Airway epithelial cell (primary cell): ENCODE measurements around a stretch of chr1.

- RAMPAGE, long total RNA: no peak
Observed at GRCh38 chr1:10690571-10691138, 105.8 kb downstream of the CASZ1 start.

- RAMPAGE, long total RNA: no peak
Observed at GRCh38 chr1:10755251-10756375, 40.8 kb downstream of the CASZ1 start.

DNA sequence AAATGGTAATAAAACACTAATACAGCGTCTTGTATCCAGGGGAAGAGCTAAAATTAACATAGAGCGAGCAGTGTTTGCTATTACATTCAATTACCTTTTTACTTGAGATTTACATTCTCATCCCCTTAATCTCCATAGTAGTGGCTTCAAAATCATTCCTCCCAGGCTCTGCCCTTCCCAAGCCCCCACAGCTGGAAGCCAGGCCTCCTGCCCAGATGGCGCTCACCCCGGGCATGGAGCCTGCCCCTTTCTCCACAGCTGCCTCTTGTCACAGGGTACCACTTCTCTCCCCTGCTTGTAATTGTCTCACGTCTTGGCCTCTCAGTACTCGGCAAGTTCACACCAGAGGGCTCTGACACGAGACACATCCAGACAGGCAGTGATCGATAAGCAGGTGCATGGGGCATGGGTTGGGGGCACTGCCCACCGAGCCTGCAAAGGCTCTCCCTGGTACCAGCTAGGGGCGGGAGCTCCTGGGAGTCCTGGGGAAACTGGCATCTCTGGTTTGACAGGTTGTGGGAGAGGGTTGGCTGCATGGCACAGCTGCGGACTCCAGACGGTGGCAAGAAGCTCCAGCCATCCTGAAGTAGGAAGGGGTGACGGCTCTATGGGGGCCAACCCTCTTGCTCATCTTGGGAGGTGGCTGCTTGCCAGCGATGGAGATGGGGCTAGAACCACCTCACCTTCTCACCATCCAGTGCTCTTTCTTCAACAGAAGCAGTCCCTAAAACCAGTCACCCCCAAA, 20.1 kb downstream of the CASZ1 start:
- RAMPAGE, long total RNA: no peak

DNA sequence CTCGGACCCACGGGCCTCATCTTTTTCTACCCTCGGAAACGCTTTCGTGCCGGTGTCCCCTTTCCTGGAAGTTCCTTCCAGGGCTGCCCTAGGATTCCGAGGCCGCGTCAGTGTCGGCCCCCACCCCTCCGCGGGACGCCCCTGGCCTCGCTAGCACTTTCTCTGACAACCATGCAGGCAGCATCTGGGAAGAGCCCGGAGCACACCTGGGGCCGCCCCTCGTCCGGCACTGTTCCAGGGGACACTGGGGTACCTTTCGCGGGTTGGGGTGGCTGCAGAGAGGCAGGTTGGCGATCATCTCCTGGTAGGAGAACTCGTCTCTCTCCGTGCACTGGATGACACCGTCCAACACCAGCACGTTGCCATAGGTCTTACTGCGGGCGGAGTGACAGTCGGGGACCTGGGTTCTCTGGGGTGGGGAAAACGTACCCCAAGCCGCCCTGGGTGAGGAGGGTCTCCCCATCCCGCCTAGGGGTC, 808 bp downstream of the SRM start:
- RAMPAGE, long total RNA: no peak

GRCh38 chr1:11144615-11145140, 44.5 kb upstream of the ANGPTL7 start:
- RAMPAGE, long total RNA: no peak

GRCh38 chr1:11151613-11152709, 37.2 kb upstream of the ANGPTL7 start:
- RAMPAGE, long total RNA: no peak

DNA sequence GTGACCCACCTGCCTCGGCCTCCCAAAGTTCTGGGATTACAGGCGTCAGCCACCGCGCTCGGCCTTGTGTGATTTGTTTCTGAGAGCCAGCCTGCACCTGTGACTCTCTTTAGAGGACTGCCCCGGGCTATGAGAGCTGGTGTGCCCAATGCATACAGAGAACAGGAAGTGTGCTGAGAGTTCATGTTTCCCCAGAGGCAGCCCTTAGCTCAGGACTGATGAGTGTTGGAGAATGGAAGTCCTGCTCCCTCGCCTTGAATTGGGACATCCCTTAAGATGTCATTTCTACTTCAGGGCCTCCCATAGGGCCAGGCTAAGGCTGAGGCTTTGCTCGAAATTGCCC, 79.8 kb downstream of the UBIAD1 start:
- RAMPAGE, long total RNA: no peak

DNA sequence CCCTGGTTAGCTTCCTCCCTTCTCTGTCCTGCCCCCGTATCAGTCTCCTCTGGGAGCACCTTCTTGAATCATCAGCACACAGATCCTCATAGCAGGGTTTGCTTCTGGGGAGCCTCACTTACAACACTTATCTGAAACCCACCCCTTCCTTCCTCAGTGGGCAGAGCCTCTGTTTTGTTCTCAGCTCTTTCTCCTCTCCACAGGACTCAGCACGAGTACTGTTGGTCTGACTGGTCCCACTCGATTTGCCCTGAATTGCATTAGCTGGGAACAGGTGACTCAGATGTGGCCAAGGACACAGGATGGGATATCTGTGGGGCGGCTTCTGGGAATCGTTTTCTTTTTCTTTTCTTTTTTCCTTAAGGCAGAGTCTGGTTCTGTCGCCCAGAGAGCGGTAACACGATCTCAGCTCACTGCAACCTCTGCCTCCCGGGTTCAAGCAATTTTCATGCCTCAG, 80.2 kb downstream of the UBIAD1 start:
- RAMPAGE, long total RNA: no peak

- RAMPAGE, long total RNA: no peak
Observed at GRCh38 chr1:11456937-11457409, 22.0 kb upstream of the DISP3 start.

GRCh38 chr1:11501727-11502305, 22.9 kb downstream of the DISP3 start:
- RAMPAGE, long total RNA: no peak

DNA sequence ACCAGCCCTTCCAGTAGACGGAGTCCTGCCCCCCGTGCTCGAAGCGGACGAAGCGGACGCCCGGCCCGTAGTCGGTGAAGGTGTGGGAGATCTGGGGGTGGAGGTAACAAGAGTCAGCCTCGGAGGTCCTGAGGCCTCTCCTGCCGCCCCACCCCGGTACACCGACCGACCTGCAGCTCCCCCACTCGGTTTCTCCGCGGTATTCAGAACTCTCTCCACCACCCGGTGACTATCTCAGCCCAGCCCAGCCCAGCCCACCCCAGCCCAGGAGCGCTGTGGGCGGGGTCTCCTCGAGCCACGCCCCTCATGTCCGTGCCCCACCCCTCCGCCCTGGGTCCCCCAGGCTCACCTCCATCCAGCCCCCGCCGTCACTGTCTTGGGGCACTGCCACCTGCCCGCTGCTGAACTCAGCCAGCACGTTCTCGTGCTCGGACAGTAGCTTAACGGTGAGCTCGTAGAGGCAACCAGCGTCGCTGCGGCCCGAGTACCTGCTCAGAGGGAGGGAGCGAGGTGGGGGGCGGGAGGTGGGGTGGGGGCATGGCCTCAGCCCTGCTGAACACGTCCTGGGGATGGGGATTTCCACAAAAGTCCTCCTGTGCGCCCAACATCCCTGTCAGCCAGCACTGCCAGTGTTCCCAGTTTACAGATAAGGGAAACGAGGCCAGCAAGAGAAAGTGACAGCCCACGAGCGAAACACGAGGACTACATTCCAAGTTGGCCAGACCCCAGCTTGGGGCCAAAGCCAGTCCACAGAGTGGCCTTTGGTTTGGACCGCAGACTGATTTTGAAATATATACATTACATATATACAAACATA, 5.3 kb downstream of the FBXO2 start:
- RAMPAGE, long total RNA: no peak

DNA sequence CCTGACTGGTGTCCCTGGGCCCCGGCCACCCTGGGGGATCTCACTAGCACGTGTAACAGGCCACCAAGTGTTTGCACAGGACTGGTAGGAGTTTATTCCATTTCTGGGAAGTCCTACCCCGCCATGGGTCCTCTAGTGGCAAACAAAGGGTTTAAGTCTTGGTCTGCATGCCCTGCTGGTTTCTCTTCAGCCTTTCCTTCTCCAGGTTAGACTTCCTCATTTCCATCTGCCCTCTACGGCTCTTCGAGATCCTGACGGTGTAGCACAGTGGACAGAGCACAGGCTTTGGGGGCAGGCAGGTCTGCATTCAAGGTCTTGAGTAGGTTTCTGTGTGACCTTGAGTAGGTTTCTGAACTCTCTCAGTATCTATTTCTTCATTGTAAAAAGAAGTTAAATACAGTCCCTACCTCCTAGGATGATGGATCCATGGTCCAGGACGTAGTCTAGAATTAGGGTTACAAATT, 2.9 kb downstream of the AGTRAP start:
- RAMPAGE, long total RNA: no peak

DNA sequence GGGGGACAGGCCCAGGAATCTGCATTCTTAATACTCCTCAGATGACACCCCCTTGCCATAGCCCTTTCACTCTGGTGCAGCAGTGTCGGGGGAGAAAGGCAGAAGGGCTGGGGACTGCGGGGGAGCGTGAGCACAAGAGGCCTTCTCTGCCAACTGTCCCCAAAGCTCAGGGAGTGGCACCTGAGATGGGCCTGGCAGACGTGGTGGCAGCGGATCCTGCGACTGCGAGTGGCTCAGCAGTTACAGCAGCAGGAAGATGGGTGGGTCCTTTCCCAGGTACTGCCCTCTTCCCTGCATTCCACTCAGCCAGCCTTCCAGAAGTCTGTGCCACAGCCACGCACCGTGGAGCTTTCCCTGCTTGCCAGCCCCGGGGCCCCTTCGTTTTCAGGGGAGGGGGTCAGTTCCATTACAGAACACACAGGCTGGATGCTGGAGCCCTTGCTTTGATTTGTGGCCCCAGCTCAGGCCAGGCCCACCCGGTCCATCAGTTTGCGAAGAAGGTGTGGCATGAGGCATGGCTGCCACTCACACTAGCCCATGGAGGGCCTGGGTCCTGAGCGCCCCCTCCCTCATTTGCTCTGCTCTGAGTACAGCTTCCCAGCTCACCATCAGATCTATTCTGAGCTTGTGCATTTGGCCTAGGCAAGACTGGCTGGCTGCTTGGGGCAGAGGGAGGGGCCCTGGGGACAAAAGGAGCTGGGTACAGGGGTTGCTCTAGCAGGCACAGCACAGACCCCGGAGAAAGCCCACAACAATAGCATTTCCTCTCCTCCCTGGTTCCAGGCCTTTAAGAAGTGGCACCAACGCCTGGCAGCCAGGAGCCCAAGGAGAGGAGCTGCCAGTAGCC, 17.1 kb downstream of the MTHFR start:
- RAMPAGE, long total RNA: no peak

GRCh38 chr1:11792048-11793180, 13.3 kb downstream of the MTHFR start:
- RAMPAGE, long total RNA: no peak

DNA sequence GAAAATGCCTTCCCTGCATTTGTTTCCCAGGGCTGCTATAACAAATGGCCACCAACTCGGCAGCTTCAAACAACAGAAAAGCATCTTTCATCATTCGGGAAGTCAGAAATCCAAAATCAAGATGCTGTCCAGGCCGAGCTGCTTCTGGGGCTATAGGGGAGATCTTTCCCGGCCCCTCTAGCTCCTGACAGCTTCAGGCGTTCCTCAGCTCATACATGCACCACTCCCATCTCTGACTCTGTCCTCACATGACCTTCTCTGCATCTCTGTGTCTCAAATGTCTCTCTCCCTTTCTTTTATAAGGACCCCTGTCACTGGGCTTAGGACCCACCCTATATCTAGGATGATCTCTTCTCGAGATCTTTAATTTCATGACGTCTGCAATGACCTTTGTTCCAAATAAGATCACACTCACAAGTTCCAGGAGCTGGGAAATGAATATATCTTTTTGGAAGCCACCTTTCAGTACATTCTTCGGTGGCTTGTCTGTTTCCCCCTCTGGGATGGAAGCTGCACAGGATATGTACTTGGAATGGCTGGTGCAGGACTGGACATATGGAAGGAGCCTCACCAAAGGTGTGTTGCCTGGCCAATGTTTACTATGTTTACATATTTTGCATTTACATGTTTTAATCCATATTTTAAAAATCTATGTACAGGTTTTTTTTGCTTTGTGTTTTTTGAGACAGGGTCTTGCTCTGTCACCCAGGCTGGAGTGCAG, 13.9 kb upstream of the NPPB start:
- RAMPAGE, long total RNA: no peak

- RAMPAGE, long total RNA: no peak
Observed at GRCh38 chr1:11913193-11913712, 13.0 kb downstream of the KIAA2013 start.

DNA sequence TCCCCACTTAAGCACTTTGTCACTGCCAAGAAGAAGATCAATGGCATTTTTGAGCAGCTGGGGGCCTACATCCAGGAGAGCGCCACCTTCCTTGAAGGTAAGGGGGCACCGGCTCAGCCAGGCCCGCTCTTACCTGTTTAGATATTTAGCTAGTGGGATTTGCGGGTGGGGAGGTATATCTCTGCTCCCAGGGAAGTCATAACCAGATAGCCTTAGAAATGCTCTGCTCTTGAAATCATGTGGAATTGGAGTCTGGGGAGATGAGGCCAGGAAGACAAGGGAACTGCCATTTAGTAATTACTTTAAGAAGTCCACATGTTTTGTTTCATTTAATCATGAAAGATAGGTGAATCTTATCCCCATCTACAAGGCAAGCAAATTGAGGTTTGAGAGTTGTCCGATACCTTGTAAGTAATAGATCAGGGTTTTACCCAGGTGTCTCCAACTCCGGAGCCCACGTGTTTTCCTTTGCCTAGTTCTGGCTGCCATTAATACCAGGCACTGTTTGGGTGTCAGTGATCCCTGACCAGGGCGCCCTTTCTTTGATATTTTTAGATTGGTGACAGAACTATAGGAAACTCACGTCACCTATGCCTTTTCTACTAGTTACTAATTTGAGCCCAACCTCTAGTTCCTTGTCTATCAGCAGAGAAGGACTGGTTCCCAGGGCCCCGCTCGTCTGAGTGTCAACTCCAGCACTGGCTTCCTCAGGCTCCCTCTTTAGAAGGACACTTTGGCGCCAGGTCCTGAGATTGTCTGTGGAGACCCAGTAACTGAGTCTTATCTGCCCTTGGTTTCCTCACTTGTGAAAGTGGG, 9.2 kb downstream of the MFN2 start:
- RAMPAGE, long total RNA: no peak

GRCh38 chr1:12167140-12168166, 662 bp downstream of the TNFRSF1B start:
- RAMPAGE, long total RNA: no peak

- RAMPAGE, long total RNA: no peak
Observed at GRCh38 chr1:12168167-12169311, 1.7 kb downstream of the TNFRSF1B start.

DNA sequence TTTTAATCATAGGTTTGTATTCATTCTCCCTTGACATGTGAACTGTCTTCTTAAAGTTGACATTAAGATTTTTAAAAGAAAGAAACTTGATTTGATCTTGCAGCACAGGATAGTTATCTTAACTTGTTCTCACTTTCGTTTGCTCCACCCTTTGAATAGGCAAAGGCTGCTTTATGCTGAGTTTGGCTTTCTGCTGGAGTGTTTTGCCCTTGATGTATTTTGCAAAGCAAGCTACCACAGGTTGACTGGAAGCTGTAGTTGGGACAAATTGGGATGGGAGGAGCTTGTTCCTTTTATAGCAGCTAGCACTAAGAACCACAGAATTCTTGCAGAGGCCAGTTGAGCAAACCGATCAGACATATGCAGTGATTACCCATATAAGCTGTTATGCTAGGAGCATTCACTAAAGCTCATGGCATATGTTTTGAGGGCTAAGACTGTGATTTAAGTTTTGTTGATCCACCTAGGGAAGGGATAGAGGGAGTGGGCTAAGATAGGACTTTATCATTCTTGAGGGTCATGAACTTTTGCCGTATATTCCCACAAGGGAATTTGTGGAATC, 130.0 kb downstream of the VPS13D start:
- RAMPAGE, long total RNA: no peak